HCT116 (cell line): ENCODE results near the genes NAP1L5 and TIGD2.

- RRBS = no CpG with 5 or more reads among the region's 63 CpGs
Observed at GRCh38 chr4:88696972-88698422, at the start of gene NAP1L5. Gene NAP1L5, minus strand, starts transcription at chr4:88697829.

GRCh38 chr4:88729319-88729871 lies 31.8 kb upstream of the NAP1L5 start:
- RRBS = no CpG with 5 or more reads among the region's 7 CpGs

GRCh38 chr4:88735422-88735977 lies 37.9 kb upstream of the NAP1L5 start:
- RRBS = no CpG with 5 or more reads among the region's 1 CpG

DNA sequence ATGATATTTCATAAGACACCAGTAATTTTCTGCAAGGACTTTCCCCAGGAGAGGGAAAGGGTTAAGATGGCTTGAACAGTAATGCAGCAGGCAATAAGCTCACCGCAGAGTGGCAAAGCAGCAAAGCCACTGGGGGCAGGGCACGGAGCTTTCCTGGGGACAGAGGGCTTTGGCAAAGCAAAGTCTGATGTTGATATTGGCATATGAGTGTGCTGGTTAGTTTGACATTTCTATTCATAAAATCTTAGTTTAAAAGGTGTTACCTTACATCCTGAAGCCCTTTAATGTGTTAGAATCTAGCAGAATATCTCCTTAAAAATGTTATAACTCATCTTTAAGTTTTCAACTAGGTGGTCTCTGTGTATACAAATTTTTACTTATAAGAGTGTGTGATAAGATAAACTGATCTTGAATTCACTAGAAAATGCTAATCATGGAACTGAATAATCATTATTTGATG lies 55.2 kb upstream of the NAP1L5 start:
- RRBS = no CpG with 5 or more reads among the region's 2 CpGs

DNA sequence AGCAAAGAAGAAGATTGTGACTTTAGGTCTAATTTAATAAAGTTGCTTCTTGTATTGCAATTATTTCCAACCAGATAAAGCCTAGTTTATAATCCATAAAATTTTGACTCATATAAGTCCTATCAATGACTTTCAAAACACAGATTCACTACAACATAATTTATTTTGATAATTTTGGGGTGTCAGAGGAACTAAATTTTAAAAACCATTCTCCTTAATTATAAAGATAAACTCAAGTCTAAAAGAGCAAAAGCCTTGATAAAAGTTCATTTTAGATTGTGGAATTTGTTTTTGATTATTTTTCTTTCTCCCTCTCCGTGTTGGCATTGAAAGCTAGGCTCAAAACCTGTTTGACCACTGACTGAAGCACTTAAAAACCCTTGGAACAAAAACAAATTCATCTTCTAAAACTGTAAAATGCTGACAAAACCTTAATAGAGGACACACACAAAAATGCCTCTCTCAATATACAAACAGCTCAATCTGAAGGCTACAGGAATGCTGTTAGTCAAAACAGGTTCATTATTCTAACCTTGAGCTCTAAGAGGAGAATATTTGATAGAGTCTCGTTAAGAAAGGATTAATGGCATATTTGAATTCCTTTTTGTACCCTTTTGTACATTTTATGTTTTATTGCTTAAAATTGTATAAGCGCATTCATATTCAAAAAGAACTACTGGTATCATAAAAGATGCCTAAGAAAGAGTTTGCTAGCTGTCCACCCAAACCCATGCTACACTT lies 74.2 kb upstream of the NAP1L5 start:
- RRBS = no CpG with 5 or more reads among the region's 3 CpGs

DNA sequence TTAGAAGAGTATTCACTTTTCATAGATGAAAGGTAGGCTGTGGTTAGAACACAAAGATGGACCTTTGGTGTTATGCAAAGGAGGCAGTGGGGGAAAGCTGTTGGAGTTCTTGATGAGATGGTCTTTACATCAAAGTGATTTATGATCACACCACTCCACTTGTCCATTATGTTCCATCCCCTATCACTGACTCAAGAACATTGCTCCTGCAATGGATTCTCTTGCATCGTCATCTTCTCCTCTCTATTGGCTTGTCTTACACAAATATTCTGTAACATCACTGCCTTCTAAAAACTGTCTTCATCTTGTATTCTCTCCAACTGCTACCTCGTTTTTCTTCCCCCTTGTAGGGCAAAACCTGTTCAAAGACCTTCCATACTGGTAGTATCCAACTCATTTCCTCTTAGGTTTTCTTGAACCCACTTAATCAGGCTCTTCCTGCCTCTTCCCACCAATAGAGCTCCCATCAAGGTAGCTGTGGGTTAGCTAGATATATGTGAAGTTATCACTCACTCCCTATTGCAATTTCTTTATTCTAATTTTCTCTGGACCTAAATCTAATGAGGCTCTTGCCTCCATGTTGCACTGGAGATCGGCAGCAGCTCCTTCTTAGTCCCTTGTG lies 75.4 kb upstream of the NAP1L5 start:
- RRBS = no CpG with 5 or more reads among the region's 3 CpGs

- RRBS = no CpG with 5 or more reads among the region's 5 CpGs
Observed at GRCh38 chr4:88826717-88827309, 129.2 kb upstream of the NAP1L5 start.

DNA sequence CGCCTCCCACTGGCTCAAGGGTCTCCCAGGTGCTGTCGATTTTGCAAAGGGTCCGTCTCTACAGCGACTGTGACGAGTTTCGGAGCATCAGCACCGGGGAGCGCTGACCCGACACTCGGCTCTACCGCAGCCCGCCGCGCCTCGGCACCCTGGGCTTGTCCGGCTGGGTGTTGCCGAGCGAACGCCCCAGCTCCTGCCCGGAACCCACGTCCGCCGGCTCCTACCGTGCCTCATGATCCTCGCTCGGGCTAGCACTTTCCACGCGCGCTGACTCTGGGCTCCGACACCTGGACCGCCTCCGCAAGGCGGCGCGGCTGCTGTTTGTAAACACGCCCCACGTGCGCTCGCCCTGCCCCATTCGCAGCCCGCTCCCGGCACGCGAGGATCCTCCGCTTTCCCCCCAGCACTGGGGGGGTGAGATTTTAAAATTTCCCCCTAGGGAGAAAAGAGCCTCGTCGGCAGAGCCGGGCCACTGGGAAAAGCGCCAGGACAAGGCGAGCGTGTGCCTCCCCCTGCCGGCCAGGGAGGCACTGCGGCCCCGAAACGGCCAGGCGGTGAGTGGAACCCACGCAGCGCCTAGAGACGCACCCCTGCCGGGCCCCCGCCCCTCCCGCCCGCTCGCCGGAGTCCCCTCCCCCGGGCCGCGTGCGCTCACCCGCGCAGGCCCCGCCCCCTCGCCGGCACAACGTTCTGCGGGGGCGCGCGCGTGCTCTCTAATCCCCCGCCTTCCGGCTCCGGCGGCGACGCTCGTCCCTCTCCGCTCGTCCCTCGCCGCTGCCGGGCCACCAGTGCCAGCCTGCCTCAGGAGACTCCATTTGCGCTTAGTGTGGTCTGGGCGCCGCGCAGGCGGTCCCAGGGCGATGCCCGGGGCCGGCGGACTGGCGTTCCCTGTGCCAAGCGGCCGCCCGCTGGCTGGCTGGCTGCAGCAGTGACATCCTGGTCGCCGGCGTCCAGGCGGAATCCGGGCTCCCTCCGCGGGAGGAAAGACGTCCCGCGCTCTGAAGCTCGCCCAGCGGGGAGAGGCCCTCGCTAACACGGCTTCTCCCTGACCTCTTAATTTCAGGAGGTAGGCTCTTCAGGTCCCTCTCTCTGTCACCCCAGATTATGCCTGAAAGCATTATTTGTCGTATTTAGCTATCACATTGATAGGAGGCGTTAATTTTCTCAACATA lies at the start of gene TIGD2:
Gene TIGD2 (plus strand): TSS at position 716 of the 1,172 bp plus-strand sequence.
- RRBS = 22% methylated on average over 72 of the region's 121 CpGs

GRCh38 chr4:89283648-89284198 lies 23.9 kb downstream of the GPRIN3 start:
- RRBS = no CpG with 5 or more reads among the region's 4 CpGs

DNA sequence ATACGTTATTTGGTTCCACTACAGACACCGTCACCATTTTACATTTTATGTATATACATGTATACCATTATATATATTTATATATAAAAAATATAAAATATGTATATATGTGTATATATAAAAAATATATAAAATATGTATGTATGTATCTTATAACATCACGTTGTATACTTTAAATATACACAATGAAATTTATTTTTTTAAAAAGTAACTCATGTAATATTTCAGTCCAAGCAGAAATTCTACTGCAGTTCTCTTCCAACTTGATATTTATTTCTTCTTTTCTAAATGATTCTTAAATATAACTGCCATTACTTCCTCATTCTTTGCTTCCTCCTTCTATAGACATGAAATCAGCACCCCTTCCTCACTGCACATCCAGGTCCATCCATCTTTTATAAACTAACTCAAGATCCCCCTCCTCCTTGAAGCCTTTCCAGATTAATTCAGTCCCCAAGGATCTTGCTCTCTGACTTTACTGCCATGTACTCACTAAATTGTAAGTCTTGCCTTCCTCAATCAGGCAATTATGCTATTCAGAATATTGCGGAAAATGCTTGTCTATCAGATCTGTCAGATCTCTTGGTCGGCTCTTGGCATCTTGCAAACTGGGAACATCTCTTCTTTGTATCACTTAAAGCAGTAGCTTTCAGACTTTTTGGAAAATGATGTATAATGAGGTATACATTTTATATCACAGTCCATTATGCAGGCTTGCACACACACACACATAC lies 3.7 kb downstream of the GPRIN3 start:
- RRBS = no CpG with 5 or more reads among the region's 5 CpGs

- RRBS = no CpG with 5 or more reads among the region's 6 CpGs
Observed at GRCh38 chr4:89470098-89470496, 162.5 kb upstream of the GPRIN3 start.

DNA sequence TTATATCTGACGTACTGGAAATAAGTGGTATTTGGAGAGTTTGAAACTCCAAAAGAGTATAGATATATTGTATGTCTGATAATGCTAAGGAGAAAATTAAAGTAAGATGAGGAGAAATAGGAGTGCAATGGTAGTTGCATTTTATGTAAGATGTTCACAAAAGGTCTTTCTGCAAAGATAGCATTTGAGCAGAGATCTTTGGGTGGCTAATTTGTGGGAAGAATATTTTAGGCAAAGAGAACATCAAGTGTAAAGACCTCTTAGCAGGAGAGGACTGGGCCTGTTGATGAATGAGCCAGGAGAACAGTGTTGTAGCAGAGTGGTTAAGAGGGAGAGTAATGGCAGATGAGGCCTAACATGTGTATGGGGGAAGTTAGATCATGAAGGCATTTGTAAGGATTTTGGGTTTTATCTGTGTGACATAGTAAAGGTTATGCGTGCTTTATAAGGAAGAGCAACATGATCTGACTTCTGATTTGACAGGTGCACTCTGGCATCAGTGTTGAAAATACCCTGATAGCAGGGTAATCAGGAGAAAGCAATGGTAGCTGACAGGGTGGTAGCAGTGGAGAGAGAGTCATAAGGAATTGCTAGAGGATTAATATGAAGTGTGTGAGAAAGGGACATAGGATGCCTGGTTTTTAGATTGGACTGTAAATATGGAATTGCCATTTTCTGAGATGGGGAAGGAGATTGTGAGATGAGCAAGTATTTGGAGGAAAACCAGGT lies 85.6 kb downstream of the CCSER1 start:
- RRBS = no CpG with 5 or more reads among the region's 2 CpGs

DNA sequence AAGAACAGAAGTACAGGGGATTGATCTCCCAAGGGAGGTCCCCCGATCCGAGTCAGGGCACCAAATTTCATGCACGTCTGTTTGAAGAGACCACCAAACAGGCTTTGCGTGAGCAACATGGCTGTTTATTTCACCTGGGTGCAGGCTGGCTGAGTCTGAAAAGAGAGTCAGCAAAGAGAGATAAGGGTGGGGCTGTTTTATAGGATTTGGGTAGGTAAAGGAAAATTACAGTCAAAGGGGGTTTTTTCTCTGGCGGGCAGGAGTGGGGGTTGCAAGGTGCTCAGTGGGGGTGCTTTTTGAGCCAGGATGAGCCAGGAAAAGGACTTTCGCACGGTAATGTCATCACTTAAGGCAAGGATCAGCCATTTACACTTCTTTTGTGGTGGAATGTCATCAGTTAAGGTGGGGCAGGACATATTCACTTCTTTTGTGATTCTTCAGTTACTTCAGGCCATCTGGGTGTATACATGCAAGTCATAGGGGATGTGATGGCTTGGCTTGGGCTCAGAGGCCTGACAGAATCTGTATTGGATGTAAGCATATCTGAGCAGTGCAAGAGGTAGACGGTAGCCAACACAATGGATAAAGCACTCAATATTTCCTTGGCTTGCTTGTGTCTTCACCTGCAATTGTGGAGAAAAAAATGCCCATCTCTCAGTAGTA lies 26.5 kb upstream of the GRID2 start:
- RRBS = no CpG with 5 or more reads among the region's 8 CpGs

DNA sequence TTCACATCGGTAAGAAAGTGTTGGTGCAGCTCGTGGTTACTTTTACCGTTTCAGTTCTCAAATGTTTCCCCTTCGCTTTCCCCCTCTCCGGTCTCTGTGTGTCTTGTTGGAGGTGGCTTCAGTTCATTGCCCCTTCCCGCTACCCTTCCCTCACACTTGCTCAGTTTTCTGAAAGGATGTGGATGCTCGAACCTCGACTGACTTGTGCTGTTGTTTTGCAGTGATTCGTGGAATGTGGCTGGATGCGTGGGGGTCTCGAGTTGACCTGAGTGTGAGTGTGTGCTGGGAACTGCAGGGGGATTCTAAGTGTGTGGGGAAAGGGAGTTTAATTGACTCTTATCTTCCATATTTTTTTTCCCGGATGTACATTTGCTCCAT lies 959 bp downstream of the GRID2 start:
- RRBS = no CpG with 5 or more reads among the region's 12 CpGs

DNA sequence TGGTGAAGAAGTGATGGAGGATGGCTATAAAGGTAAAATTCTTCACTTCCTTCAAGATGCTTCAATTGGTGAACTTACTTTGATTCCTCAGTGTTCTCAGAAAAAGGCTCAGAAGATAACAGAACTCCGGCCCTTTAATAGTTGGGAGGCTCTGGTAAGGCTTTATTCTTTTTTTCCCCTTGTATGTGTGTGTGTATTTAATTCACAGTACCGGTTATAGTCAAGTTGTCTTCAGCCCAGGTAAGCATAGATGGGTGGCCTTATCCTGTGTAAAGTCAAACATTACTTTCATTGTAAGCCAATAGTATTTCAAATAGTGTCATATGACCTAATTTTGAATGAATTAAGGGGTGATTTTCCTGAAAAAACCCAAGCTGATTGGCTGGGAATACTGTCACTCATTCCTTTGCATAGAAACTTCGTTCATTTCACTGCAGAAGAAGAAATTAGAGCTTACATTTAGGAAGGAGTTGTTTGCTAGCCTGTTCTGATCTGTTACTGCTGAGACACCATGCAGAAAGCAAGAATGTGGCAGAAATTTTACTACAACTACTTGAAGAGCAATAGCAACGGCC lies 45.3 kb downstream of the SMARCAD1 start:
- RRBS = 95% methylated on average over 2 of the region's 4 CpGs

DNA sequence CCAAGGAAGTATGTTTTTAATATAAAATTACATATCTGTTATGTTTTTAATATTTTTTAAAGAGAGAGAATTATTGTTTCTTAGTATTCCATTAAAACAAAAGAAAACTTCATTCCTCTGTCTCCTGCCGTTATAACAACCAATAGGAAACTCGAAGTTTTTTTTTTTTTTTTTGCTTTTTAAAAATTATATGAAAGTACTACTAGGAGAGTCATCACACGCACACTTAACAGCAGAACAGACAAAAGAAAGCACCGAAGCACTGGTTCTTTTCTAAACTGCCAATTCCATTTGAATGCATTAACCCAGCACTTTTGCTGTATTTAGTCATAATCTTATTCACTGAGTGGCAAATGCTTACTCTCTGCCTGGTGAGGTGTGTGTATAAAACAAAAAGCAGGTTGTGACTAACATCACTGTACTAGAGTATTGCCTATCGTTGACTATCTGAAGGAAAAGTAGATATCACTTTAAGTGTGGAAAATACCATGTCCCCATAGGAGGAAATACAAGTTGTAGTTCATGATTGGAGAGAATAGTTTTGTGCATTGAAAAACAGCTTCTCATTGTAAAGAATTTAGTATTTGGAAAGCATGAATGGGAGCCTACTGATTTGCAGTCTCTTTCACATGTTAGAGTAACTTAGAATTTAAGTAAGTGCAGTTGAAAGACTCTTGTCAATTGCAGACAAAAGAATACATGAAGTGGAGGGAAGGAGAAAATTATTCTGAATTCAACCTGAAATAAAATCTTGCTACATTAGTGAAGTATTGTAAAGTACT lies 2.6 kb downstream of the PDLIM5 start:
- RRBS = no CpG with 5 or more reads among the region's 5 CpGs

DNA sequence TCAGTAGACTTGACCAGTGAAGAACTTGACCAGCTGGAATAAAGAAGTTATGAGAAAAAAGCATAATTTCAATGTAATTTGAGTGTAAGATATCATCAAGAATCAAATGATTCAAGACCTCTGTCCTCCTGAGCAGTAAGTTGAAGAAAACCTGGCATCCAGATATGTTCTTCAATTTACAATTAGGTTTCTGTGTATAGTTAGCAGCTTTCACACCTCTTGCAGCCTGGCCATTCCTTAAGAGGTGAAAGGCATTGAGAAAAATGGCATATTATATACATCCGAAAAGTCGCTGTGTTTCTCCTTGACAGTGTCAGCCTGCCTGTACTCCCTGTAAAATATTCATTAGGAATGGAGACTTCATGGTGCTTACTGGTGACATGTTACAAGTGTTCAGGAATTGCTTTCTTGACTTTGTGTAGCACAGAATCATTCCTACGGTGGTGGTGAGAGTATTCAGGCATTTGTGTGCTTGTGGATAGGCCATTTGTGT lies 35.6 kb downstream of the PDLIM5 start:
- RRBS = no CpG with 5 or more reads among the region's 3 CpGs

DNA sequence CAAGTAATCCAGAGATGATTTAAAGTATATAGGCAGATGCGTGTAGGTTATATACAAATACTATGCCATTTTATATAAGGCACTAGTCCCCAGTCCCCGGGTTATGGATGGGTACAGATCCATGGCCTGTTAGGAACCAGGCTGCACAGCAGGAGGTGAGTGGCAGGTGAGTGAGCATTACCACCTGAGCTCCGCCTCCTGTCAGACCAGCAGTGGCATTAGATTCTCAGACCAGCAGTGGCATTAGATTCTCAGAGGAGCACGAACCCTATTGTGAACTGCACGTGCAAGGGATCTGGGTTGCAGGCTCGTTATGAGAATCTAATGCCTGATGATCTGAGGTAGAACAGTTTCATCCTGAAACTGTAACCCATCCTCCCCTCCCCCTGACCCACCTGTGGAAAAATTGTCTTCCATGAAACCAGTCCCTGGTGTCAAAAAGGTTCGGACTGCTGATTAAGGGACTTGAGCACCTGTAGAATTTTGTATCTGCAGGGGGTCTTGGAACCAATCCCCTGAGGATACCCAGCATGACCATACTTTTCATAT lies 47.9 kb downstream of the PDLIM5 start:
- RRBS = no CpG with 5 or more reads among the region's 7 CpGs

GRCh38 chr4:94528644-94529480 lies 77.1 kb downstream of the PDLIM5 start:
- RRBS = no CpG with 5 or more reads among the region's 11 CpGs